NCI-H460 (cell line): ENCODE results near the genes HAUS8, GTPBP3, CCDC194, NIBAN3 and UNC13A.

GRCh38 chr19:17074265-17074897 is 871 bp downstream of the HAUS8 start:
RAMPAGE:
- cytosol, long total RNA = no peak
- long total RNA = no peak
- nucleus, long total RNA = no peak

GRCh38 chr19:17074898-17075975 is at the start of gene HAUS8:
Gene HAUS8 (minus strand): TSS chr19:17075452.
RAMPAGE:
- cytosol, long total RNA = start-site peak on the minus strand at chr19:17075428-17075463, 36 and 30 reads in 2 replicates
- long total RNA = start-site peak on the minus strand at chr19:17075431-17075455, 19 and 14 reads in 2 replicates
- nucleus, long total RNA = start-site peak on the minus strand at chr19:17075425-17075458, 53 and 19 reads in 2 replicates

DNA sequence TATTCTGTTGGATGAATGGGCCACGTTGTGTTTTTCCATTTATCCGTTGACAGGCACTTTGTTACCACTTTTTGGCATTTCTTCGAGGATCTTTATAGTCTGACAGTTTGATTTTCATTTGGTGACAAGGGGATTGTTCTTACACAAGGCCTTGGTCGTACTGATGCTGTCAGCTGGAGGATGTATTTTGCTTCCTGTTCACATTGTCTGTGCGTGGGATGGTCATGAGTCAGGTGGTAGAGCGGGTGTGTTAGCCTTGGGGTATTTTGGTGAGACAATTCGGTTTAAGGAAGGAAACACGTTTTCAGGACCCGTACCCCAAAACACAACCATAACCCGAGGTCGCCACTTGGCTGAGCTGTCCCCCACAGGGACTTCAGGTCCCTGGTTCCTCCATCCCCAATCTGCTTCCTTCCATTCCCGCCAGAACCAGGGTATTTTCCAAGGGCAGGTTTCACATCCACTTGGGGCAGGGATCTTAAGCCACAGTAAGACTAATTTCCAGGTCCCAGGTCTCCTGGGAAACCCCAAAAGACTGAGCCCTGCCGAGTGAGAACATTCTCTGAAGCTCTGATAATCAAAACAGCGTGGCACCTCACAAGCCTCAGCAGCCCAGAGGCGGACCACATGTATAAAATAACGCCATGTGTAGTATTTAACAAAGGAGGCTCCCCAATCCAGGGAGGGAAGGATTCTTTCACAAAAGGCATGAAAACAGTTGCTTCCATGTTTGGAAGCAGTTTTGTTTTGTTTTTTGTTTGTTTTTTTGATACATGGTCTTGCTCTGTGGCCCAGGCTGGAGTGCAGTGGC is 15.1 kb downstream of the MYO9B start:
RAMPAGE:
- cytosol, long total RNA = no peak
- long total RNA = no peak
- nucleus, long total RNA = no peak

DNA sequence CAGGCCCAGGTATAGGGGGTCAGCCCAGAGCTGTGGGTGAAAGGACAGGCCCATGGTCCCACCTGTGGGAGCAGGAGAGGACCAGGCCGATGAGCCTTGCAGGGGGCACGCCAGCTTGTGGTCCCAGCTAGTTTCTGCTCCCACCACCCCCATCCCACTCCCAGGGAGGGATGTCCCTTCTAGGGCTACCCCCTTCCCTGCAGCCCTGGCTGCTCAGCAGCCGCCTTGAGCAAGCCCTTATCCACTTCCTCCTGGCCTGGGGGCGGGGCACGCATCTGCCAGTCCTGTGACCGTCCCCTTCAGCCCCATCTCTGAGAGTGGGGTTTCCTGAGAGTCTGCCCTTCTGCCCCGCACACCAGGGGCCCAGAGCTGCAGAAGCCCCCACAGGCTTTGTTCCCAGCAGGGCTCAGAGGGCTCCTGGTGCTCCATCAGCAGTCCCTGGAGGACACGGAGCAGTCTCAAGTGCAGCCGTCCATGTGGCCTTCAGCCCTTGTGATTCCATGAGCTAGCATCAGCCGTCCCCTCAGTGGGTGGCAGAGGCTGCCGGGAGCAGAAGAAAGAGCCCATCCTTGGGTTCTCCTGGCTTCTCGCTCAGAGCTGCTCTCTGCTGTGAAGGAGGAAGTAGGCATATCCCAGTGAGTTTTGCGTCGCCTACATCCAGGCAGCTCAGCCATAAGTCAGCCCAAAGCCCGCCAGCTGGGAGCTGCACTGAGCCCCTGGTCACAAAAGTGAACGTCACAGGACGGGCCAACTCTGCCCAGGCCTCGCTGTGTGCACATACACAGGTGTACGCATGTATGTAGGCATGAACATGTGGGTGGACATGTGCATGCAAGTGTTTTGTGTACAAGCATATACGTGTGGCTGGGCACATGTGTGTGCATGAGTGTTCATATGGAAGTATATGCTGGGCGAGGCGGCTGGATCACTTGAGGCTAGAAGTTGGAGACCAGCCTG is 16.3 kb downstream of the MYO9B start:
RAMPAGE:
- cytosol, long total RNA = no peak
- long total RNA = no peak
- nucleus, long total RNA = no peak

DNA sequence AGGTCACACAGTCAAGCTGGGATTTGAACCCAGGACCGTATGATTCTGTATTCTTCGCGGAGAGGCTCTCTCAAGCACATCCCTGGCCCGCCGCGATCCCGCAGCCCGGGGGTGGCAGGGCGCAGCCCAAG is 581 bp downstream of the ANO8 start:
RAMPAGE:
- cytosol, long total RNA = no peak
- long total RNA = no peak
- nucleus, long total RNA = no peak

GRCh38 chr19:17336998-17337725 is at the start of gene GTPBP3:
Gene GTPBP3 (plus strand): TSS chr19:17337553.
RAMPAGE:
- cytosol, long total RNA = no peak
- long total RNA = no peak
- nucleus, long total RNA = no peak

GRCh38 chr19:17393798-17394402 is at the start of gene CCDC194:
Gene CCDC194 (minus strand): TSS chr19:17394196.
RAMPAGE:
- cytosol, long total RNA = no peak
- long total RNA = no peak
- nucleus, long total RNA = no peak

DNA sequence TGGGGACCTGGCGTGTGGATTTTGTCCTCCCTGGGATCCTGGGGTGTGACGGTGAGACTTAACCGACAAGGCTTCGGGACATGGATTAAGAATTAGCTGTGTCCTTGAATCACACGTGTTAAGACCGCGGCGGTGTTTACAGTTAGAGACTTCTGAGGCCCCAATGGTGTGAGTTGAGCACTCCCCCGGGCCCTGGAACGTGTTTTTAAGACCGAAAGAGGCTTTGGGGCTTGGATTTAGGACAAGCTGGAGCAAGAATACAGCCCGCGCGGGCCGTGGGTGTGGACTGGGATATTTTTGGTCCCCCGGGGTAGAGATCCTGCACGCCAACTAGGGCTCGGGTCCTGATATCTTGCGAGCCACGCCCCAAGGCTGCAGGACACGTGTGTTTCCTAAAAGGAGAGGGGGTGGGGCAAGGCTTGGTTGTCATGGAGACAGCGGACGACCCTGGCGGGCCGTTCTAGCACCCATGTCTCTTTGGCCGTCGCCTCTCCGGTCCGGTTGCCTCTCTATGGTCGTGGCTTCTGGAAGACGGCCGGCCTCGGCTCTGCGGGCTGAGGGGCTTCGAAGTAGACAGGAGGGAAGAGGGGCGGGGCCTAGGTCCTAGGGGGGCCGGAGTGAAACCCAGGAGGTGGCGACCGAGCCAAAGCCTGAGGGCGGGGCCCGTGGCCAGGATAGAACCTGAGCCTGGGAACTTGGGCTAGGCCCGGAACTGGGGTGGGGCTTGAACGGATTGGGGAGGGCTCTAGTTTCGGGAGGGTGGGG is 1.0 kb upstream of the SLC27A1 start:
RAMPAGE:
- cytosol, long total RNA = no peak
- long total RNA = no peak
- nucleus, long total RNA = no peak

DNA sequence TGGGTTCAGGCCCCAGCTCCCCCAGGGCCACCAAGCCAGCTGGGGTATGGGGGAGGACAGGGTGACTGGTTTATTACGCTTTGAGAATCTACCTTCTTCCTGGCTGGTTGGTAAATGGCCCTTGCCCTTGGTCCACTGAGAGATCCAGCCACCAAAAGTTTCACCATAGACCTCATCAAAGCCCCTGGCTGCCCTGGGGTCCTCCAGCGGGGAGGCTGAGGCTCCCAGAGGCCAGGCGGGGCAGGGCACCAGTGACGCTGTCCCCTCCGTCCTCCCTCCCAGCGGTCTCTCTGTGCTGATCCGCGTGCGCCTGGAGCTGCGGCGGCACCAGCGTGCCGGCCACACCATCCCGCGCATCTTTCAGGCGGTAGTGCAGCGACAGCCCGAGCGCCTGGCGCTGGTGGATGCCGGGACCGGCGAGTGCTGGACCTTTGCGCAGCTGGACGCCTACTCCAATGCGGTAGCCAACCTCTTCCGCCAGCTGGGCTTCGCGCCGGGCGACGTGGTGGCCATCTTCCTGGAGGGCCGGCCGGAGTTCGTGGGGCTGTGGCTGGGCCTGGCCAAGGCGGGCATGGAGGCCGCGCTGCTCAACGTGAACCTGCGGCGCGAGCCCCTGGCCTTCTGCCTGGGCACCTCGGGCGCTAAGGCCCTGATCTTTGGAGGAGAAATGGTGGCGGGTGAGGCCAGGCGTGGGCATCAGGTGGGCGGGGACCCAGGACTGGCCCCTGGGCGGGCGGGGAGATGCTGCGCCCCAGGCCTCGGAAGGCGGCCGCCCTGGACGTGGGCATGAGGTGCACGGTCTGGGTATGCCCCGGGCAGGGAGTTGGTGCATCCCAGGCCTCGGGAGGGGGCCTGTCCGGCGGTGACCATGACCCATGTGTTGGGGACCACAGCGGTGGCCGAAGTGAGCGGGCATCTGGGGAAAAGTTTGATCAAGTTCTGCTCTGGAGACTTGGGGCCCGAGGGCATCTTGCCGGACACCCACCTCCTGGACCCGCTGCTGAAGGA is 16.3 kb downstream of the SLC27A1 start:
RAMPAGE:
- cytosol, long total RNA = no peak
- long total RNA = no peak
- nucleus, long total RNA = no peak

DNA sequence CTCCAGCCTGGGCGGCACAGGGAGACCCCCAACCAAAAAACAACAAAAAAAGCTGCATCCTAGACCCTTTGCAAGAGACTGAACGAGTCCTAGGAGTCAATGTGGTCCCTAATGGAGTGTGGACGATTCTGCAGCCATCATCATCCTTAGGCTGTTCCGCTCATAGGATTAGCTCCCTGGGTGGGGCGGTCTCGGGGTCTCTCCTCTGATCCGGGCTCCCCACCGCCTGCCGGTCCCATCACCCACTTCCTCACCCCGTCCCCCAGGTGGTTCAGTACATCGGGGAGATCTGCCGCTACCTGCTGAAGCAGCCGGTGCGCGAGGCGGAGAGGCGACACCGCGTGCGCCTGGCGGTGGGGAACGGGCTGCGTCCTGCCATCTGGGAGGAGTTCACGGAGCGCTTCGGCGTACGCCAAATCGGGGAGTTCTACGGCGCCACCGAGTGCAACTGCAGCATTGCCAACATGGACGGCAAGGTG is 14.4 kb upstream of the PGLS start:
RAMPAGE:
- cytosol, long total RNA = no peak
- long total RNA = no peak
- nucleus, long total RNA = no peak

DNA sequence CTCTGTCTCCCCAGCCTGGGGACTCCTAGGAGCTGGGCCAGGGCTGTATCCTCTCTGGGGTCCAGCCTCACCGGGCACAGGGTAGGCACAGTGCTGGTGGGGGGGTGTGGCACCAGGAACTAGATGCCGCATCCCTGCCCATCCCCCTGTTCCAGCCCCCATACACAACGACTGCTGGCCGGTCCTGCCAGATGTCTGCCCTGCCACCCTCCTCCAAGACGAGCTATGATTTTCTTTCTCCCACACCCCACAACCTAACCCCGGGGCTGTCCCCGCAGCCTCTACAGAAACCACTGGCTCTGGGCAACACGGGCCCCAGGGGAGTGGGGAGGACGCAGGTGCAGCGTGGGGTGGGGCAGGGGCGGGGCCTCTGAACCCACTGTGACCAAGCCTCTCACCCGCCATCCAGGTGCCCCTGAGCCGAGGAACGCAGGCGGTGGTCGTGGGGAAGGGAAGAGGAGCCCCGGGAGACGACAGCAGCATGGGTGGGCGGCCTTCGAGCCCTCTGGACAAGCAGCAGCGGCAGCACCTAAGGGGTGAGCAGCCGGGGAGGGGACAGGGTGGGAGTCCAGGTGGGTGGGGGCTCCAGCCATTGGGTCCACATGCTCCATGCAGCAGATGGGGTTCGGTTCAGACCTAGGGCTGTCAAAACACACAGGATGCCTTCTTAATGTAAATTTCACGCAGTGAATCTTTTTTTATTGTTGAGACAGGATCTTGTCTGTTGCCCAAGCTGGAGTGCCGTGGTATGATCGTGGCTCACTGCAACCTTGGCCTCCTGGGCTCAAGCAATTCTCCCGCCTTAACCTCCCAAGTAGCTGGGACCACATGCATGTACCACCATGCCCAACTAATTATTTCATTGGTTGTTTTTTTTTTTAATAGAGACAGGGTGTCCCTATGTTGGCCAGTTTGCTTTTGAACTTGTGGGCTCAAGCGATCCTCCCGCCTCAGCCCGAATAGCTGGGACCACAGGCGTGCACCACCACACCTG is at the start of gene NIBAN3:
Gene NIBAN3 (plus strand): TSS at position 408 of the 994 bp plus-strand sequence.
RAMPAGE:
- cytosol, long total RNA = no peak
- long total RNA = no peak
- nucleus, long total RNA = no peak

RAMPAGE:
- cytosol, long total RNA = no peak
- long total RNA = no peak
- nucleus, long total RNA = no peak
Measured at GRCh38 chr19:17572239-17572909, 16.9 kb downstream of the COLGALT1 start.

DNA sequence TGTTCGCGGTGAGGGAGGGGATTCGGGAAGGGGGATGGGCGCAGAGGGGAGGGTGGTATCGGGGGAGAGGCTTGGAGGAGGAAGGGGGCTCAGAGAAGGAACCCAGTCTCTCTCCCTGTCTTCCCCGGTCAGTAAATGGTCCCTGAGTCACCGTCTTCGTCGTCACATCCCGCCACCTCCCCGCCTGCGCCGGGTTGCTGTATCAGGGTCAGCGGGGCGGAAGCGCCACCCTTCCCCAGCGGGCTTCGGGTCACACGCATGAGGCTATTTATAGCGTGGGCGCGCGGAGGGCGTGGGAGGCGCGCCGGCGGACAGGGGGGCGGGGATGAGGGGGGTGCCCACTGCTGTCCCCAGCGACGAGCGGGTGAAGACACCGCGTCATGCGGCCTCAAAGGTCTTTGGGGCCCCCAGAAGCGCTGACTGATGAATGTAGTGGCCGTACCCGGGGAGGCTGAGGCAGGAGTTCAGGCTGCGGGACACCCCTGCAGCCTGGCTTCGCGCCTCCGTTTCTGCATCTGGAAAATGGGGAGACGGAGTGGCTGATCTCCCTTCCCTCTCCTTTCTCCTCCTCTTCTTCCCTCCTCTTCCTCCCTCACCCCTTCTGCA is 7.9 kb downstream of the UNC13A start:
RAMPAGE:
- cytosol, long total RNA = no peak
- long total RNA = no peak
- nucleus, long total RNA = no peak

GRCh38 chr19:17688065-17688894 is at the start of gene UNC13A:
Gene UNC13A (minus strand): TSS chr19:17688354.
RAMPAGE:
- cytosol, long total RNA = no peak
- long total RNA = no peak
- nucleus, long total RNA = no peak

RAMPAGE:
- cytosol, long total RNA = no peak
- long total RNA = no peak
- nucleus, long total RNA = no peak
Measured at GRCh38 chr19:17720455-17720927, 1.2 kb downstream of the MAP1S start.

DNA sequence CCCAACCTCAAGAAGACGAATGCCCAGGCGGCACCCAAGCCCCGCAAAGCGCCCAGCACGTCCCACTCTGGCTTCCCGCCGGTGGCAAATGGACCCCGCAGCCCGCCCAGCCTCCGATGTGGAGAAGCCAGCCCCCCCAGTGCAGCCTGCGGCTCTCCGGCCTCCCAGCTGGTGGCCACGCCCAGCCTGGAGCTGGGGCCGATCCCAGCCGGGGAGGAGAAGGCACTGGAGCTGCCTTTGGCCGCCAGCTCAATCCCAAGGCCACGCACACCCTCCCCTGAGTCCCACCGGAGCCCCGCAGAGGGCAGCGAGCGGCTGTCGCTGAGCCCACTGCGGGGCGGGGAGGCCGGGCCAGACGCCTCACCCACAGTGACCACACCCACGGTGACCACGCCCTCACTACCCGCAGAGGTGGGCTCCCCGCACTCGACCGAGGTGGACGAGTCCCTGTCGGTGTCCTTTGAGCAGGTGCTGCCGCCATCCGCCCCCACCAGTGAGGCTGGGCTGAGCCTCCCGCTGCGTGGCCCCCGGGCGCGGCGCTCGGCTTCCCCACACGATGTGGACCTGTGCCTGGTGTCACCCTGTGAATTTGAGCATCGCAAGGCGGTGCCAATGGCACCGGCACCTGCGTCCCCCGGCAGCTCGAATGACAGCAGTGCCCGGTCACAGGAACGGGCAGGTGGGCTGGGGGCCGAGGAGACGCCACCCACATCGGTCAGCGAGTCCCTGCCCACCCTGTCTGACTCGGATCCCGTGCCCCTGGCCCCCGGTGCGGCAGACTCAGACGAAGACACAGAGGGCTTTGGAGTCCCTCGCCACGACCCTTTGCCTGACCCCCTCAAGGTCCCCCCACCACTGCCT is 8.0 kb downstream of the MAP1S start:
RAMPAGE:
- cytosol, long total RNA = no peak
- long total RNA = no peak
- nucleus, long total RNA = no peak

RAMPAGE:
- cytosol, long total RNA = no peak
- long total RNA = no peak
- nucleus, long total RNA = no peak
Measured at GRCh38 chr19:17795944-17796286, 977 bp downstream of the B3GNT3 start.

DNA sequence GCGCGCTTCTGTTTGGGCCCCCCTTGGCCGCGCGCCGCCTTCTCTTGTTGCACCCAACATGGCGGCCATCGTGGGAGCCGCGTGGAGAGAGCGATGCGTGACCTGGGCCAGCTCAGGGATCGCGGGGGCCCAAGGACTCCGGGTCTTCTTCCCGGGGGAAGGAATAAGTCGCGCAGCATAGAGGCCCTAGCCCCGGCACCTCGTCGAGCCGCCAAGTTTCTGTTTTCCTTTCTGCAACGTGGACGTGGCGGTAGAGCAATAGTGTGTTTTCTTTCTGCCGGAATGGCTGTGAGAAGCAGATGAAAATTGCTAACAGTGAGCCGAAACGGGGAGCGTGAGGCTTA is 327 bp downstream of the RPL18A start:
RAMPAGE:
- cytosol, long total RNA = no peak
- long total RNA = no peak
- nucleus, long total RNA = no peak

GRCh38 chr19:17947938-17948537 is 15.2 kb downstream of the CCDC124 start:
RAMPAGE:
- cytosol, long total RNA = no peak
- long total RNA = no peak
- nucleus, long total RNA = no peak

RAMPAGE:
- cytosol, long total RNA = no peak
- long total RNA = no peak
- nucleus, long total RNA = no peak
Measured at GRCh38 chr19:17948949-17949365, 16.1 kb downstream of the CCDC124 start.